A673 (cell line): ENCODE measurements around the gene INAFM2.

DNA sequence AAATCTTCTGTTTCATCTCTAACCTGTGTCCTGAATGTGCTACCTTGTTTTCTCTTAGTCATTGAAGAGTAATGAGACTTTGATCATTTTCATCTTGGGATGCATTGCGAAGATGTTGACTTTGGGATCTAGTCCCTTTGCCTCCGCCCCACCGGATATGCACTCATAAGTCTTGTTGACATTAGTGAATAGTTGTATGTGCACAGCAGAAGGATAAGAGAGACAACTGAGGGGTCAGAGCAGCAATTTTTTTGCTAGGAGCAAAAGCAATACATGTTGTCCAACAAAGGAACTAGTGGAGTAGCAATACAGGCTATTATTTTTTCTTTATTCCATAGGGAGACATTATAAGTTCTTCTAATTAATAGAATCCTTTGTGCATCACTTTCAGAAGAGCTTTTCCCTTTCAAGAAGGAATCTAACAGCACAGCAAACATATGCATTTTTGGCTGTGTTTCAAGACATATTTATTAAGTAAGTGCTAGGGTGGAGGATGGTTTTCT is 35.8 kb upstream of the SPRED1 start:
- PRO-cap: no peak

- PRO-cap: no peak
These were observed 12.2 kb upstream of the RASGRP1 start for GRCh38 chr15:38576642-38577483.

DNA sequence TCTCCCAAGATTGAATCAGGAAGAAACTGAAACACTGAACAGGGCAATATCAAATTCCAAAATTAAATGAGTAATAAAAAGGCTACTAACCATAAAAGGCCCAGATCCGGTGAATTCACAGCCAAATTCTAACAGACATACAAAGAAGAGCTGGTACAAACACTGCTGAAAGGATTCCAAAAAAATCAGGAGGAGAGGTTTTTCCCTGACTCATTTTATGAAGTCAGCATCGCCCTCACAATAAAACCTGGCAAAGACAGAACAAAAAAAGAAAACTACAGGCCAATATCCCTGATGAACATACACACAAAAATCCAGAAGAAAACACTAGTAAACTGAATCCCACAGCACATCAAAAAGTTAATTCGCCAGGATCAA is 462.3 kb upstream of the THBS1 start:
- PRO-cap: no peak

GRCh38 chr15:39139923-39140461 is 440.9 kb upstream of the THBS1 start:
- PRO-cap: no peak

GRCh38 chr15:39171920-39172633 is 408.8 kb upstream of the THBS1 start:
- PRO-cap: no peak

DNA sequence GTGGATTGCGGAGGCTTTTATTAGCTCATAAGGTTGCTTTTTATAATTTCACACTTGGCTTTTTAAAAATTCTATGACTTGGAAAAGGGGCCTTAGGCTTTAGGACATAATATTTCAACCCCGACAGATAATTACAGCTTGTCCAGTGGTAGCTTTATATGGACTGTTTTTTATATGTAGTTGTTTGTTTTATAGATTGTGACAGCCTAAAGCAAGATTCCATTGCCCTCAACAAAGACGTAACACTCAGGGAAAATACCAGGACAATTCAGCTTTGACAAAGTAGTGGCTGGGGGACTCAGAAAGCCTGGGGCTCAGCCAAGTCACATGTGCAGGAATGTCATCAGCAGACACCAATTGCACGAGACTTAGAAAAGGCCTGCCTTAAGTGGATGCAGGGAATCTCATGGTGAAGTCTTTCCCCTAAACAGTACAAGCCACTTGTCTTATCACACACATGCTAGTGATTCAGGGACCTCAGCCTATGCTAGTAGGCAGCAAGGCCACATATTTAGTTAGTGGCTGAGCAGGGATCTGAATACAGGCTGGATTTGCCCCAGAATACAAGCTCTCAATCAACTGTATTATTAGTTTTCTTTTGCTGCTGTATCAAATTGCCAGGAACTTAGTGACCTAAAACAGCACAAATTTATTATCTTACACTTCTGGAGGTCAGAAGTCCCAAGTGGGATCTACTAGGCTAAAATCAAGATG is 381.8 kb upstream of the THBS1 start:
- PRO-cap: no peak

GRCh38 chr15:39250486-39250914 is 330.4 kb upstream of the THBS1 start:
- PRO-cap: no peak

DNA sequence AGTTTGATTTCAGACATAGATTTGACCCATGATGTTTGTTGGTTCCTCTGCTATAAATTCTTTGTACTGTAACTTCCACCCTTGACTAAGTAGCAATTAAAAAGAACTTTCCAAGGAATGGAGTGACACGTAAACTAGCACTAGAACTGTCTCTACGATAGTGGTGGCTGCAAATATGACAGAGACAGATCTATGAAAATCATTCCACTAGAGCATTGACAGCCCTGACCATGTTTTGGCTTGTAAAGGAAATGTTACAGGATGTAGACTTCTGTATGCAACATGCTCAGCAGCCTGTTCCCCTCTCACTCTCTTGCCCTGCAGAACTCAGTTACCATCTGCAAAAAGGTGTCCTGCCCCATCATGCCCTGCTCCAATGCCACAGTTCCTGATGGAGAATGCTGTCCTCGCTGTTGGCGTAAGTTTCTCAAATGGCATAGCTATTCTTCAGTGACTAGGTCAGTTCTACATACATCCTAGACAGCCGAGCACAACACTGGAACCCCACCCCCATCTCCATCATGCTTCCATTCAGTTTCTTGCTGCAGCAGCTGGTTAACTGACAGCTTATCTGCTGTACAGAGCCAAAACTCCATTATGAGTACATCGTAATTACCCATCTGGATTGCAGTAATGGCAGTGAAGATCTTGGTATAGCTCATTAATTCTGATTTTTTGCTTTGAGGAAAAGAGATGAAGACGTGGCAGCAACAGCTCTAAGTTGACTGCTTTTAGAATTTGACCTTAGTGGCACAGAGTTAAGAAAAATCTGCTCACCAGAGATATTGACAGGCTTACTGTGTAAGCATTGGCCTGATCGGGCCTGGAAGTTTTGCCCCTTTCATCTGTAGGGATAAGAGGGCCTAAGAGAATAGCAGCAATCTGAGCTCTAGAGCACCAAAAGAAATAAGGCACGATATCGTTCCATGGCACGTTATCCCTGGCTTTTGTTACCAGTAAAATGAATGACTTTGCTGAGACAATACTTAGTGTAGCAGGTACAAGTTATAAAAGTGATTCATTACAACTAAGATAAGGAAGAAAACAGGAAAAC is 4.6 kb downstream of the THBS1 start:
- PRO-cap: no peak

GRCh38 chr15:39588389-39589128 is 7.7 kb downstream of the THBS1 start:
- PRO-cap: no peak

GRCh38 chr15:39595290-39596490 is 14.8 kb downstream of the THBS1 start:
- PRO-cap: no peak

- PRO-cap: no peak
These were observed 10.1 kb downstream of the SRP14 start for GRCh38 chr15:40028698-40029457.

- PRO-cap: no peak
These were observed 9.4 kb upstream of the SRP14 start for GRCh38 chr15:40048335-40048872.

DNA sequence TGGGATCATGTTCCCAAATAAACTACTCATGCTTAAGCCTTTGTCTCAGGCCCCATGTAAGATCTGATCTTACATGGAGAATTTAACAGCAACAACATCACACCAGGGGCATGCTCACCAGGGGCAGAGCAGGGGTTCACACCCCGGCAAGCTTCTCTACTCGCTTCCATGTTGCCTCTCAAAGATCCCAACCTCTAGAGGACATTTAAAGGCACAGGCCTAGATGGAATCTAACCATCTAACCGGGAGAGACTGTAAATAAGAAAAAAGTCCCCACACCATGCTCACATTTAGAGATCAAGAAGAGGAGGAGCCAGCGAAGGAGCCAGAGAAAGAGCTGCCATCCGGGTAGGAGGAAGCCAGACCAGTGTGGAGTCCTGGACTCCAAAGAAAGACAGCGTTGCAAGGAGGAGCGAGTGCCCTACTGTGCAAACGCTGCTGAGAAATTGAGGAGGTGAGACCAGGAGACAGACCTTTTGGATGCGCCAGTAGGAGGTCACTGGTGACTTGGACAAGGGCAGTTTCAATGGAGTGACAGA is 21.5 kb upstream of the SRP14 start:
- PRO-cap: no peak

DNA sequence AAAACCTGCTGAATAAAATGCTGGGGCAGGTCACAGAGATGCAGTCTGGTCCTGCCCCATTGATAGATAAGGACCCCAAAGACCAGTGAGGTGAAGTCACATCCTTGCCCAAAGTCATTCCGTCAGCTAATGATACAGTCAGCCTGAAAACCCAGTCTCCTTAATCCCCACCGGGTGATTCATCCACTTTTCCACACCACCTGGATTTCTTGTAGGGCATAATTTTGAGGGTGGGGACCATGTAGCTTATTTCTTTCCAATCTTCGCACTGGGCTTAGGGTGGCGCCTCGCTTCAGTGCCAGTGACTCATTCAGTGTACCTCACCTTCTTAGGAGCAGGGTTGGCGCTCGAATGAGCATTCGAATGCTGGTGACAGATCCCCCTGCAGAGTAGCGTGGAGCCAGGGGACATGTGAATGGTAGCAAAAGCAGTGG is 24.1 kb downstream of the BMF start:
- PRO-cap: no peak

- PRO-cap: no peak
These were observed 12.7 kb downstream of the PAK6 start for GRCh38 chr15:40251621-40251820.

GRCh38 chr15:40262916-40263808 is 19.7 kb downstream of the ANKRD63 start:
- PRO-cap: no peak

DNA sequence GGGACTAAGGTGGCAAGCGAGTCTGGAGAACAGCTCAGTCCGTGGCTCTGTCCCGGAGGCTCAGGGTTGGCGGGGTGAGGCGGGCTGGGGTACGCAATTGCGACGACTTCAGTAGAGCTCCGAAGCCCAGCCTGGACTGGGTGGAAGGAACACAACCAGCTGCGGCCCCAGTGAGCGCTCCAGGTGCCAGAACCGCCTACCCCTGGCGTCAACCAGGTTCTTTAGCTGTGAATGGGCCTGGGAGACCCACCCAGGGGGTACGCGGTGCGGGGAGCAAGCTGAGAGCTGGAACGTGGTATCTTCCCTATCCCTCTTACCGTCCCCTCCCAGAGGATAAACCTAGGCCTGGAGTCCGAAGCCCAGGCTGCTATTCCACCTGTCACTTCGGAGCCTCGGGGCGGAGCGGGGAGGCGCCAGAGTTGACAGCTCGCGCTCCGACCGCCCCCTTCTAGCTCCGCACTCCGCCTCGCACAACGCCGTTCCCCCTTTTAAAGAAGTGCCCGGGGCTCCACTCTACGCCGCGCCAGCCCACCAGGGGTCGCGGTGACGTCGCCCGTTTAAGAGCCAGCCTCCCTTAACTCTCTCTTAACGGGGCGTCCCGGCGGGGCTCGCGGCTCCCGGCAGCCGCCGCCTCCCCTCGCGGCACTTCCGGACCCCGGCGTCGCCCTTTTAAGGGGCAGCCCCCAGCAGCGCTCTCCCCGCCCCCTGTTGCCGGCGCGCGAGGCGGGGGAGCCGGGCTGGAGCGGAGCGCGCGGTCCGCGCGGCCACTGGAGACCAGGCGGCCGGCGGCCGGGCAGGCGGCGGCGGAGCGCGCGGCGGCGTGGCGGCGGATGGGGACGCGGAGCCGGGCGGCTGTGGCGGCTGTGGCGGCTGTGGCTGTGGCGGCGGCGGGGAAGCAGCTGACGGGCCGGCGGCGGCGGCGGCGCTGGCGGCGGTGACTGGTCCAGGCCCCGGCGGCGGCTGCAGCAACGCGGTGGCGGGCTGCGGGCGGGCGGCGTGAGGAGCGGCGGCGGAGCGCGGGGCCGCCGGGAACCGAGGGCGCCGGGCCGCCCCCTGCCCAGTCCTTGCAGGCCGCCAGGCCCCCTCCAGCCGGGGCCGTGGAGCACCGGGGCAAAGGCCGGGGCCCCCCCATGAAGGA is at the start of gene INAFM2:
TSS of gene INAFM2 (plus strand) at position 767 of the 1,138 bp plus-strand sequence.
- PRO-cap: bidirectional peak, plus-strand start at position 767 of the sequence, minus-strand start at position 490 of the sequence

GRCh38 chr15:40347826-40348435 is 2.9 kb upstream of the PHGR1 start:
- PRO-cap: no peak

GRCh38 chr15:40348995-40349912 is 1.6 kb upstream of the PHGR1 start:
- PRO-cap: no peak

DNA sequence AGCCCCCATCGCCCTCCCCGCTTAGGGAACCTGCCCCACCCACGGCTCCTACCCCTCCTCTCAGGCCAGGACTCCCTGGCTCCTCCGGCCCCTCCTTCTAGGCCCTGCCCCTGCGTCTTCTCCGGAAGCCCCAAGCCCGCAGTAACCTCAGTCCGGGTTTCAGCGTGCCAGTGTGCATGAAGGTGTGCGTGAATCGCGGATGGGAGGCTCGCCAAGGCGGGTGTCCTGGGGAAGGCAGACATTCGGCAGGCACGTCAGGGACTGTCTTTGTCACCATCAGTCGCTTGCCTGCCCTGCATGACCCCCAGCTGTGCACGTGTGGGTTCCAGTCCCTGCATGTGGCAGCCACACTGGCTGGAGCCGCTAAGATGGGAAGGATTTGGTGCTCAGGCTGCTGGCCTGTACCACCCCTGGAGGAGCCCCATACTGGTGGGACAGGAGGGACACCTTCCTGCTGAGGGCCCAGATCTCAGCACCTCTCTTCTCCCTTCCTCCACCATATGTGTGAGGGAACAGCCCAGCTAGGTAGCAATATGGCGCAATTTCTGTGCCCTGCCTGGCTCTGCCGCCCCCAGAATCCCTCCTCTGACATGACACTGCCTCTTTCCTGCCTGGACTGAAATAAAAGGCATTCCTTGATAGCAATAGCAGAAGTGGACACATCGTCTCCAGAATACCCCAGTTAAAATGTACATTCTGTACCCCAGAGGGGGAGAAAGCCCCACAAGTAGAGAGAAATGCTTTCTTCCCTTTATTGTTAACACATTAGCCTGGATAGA is 818 bp downstream of the DISP2 start:
- PRO-cap: no peak